Cardiac atrium fibroblast (primary cell): ENCODE measurements around the gene SLC9B2.

GRCh38 chr4:98660063-98660649, 1.7 kb upstream of the TSPAN5 start:
- RAMPAGE, long total RNA, result no peak

GRCh38 chr4:99103020-99103513, 14.5 kb upstream of the ADH5 start:
- RAMPAGE, long total RNA, result no peak

DNA sequence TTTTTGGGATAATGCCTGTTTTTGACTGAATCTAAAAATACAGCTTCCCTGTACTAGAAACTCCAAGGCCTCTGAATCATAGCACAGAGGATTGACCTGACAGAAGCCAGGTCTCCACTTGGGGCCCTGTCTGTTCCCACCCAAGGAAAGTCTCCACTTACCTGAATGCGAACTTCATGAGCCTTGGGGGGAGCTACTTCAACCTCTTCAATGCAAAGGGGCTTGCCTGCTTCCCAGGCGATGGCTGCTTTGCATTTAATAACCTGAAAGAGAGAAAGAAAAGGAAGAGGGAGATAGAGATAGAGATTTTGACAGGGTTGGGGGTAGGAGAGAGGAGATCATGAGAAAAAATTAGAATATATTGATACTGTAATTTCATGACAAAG, 1.6 kb downstream of the ADH4 start:
- RAMPAGE, long total RNA, result no peak

- RAMPAGE, long total RNA, result no peak
Observed at GRCh38 chr4:99310570-99311232, 10.5 kb downstream of the ADH1B start.

- RAMPAGE, long total RNA, result no peak
Observed at GRCh38 chr4:99845955-99846555, 29.4 kb downstream of the DAPP1 start.

GRCh38 chr4:99918280-99919210, 24.3 kb upstream of the LAMTOR3 start:
- RAMPAGE, long total RNA, result no peak

GRCh38 chr4:99950410-99951102, 481 bp upstream of the H2AZ1 start:
- RAMPAGE, long total RNA, result no peak

DNA sequence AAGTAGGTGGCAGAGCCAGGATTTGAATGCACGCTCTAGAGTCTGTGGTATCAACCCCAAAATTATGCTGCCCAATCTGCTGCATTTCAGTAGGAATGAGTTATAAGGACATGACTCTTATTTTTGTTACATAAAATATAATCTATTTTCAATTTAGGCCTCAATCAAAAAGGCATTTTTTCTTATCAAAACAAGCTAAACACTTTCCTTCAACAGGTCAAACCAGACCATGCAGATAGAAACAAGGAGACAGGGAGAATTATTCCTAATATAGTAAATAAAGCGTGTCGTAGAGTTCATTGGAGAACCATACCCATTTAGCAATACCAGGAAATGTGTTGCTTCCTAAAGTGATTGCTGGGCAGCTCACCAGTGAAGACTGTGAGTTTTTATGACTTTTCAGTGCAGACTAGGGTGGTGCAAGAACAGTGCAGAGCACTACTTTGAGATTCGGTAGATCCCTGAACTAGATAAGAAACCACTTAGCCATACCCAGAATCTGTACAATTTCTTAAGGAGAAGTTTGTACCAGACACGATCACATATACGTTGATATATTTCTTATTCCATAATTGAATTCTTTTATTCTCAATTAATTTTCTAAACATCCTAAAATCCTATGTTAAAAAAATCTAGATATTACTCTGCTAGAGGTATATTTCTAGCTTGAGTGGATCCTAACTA, 87.4 kb downstream of the EMCN start:
- RAMPAGE, long total RNA, result no peak

GRCh38 chr4:101195730-101196162, 151.6 kb downstream of the PPP3CA start:
- RAMPAGE, long total RNA, result no peak

- RAMPAGE, long total RNA, result no peak
Observed at GRCh38 chr4:102442138-102442551, 59.0 kb upstream of the NFKB1 start.

DNA sequence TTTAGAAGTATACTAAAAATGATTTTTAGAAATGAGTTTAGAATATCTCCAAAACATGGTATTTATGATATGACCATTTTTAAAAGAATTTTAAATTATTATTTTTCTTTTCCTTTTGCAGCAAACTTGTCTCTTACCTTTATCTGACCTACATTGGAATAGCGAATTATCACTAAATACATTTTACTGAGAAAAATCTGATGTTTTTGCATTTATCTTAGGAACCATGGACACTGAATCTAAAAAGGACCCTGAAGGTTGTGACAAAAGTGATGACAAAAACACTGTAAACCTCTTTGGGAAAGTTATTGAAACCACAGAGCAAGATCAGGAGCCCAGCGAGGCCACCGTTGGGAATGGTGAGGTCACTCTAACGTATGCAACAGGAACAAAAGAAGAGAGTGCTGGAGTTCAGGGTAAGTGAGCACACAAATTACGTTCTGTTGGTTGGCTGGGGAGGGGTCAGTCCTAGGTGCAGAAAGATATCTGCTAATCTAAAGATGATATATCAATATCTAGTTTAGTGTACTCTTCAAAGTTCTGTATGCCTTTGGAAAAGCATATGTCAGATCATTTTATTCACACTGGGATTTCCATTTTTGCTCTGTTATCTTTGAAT, 94.9 kb downstream of the NFKB1 start:
- RAMPAGE, long total RNA, result no peak

- RAMPAGE, long total RNA, result no peak
Observed at GRCh38 chr4:102757398-102758427, 3.1 kb downstream of the MANBA start.

DNA sequence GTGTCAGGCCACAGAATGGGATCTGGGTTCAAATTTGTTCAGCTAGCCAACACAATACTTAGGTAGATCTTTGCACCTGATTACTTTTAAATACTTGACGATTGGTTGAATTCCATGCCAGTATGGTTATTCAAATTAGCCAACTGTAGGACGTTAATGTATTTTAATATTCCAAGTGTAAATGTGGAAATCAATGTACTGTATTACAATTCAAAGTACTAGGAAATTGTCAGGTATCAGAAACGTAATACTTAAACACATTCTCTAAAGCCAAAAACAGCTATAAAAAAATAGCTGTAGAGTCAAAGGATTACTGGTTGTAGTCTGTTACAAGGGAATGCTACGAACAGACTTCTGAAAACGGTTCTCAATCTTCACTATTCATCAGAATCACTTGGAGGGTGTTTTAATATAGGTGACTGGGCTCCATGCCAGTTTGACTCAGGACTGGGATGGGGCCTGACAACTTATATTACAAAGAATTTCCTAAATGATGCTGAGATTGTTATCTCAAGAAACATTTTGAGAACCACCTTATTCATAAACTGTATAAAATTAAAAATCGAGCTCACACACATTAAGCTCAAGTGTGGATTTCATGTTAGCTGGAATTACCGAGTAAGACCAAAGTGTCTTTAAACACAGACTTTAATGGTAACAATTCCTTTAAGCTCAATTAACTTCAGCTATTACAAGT, 33.1 kb upstream of the MANBA start:
- RAMPAGE, long total RNA, result no peak

GRCh38 chr4:102824160-102824769, 3.1 kb downstream of the UBE2D3 start:
- RAMPAGE, long total RNA, result no peak

DNA sequence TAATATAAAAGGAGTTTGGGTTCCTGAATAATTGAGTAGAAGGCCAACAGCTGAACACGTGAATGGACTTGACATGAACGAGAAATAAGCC, 973 bp downstream of the SLC9B2 start:
- RAMPAGE, long total RNA, result no peak

- RAMPAGE, long total RNA, result no peak
Observed at GRCh38 chr4:103076266-103076951, at the start of gene SLC9B2. TSS of gene SLC9B2 (minus strand) at chr4:103076761.

GRCh38 chr4:103098588-103099013, 1.0 kb downstream of the BDH2 start:
- RAMPAGE, long total RNA, result no peak

DNA sequence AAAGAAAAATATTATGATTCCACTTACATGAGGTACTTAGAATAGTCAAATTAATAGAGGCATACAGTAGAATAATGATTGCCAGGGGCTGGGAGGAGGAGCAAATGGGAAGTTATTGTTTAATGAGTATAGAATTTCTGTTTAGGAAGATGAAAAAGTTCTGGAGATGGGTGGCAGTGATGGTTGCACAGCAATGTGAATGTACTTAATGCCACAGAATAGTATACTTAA, 41.5 kb downstream of the TET2 start:
- RAMPAGE, long total RNA, result no peak

DNA sequence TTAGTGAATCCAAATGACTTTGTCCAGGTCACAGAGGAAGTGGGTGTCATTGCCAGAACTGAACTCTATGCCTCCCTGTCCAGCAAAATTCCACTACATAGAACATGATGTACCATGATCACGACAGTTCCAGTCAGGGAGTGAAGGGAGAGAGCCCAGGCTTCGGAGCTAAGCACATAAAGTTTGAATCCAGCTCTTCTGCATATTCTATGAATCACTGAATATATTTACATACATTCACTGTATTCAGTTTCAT, 17.4 kb downstream of the ARHGEF38 start:
- RAMPAGE, long total RNA, result no peak

DNA sequence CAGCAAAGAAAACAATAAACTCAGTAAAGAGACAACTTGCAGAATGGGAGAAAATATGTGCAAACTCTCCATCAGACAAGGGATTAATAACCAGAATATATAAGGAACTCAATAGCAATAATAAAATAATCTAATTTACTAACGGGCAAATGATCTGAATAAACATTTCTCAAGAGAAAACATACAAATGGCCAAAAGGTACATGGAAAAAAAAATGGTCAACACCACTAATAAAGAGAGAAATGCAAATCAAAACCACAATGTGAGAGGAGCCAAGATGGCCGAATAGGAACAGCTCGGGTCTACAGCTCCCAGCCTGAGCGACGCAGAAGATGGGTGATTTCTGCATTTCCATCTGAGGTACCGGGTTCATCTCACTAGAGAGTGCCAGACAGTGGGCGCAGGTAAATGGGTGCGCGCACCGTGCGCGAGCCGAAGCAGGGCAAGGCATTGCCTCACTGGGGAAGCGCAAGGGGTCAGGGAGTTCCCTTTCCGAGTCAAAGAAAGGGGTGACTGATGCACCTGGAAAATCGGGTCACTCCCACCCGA, 196.2 kb downstream of the TBCK start:
- RAMPAGE, long total RNA, result no peak